ENCODE data around the gene HEPH.

DNA sequence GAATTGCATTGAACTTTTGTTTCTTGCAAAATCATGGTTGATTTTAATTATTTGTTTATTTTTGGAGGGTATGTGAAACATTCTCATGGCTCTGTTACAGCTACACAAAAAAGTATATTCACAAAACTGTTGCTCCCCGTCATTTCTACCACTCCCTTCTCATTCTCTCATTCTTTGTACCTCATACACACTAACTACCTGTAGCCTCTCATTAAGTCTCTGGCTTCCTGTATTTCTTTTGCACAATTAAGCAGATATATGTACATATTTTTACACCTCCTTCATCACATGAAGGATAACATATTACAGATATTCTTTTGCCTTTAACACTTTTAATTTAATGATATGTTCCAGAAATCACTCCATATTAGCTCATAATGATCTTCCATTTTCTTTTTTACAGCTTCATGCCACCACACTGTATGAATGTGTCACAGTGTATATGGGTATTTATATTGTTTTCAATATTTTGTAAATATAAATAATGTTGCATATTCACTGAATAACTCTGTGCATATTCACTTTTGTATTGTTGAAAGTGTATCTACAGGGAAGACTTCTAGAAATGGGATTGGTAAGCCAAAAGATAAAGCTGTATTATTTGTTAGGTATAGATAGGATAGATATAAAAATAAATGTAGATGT, 204.6 kb upstream of the SPIN4 start:
- PRO-cap, result no peak
- RAMPAGE, long total RNA, 3 experiments, result no peak in any of the 3 experiments

DNA sequence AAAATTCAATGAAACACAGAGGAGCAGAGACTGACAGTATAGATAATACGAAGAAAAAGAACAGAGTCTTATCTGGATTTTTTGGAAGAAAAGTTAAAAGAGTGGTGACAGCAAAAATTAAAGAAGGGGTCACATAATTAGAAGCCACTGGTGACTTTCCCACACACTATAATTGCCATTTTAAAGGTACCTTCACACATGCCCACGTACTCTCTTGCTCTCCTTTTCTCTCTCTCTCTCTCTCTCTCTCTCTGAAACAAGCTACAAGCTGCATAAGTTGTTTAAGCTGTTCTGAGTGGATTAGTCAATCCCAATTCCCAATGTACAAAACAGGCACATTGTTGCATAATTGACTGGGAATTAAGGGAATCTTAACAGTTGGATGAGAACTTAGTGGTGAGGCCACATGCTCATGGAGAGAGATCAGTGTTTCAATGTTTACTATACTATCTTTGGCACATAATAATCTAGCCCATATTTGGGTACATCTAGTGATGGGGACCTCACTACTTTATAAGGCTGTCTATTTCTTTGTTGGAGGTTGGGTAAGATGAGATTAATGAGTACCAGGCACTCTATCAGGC, 123.4 kb downstream of the ARHGEF9 start:
- PRO-cap, result no peak
- RAMPAGE, long total RNA, 3 experiments, result no peak in any of the 3 experiments

GRCh38 chrX:64192009-64192826, 13.3 kb downstream of the AMER1 start:
- PRO-cap, result no peak
- RAMPAGE, long total RNA, 3 experiments, result no peak in any of the 3 experiments

GRCh38 chrX:64370141-64370504, 25.1 kb downstream of the MTMR8 start:
- PRO-cap, result no peak
- RAMPAGE, long total RNA, 3 experiments, result no peak in any of the 3 experiments

GRCh38 chrX:65581787-65582471, 47.3 kb upstream of the LAS1L start:
- PRO-cap, result no peak
- RAMPAGE, long total RNA, 3 experiments, result no peak in any of the 3 experiments

- PRO-cap, result unidirectional peak, minus-strand start at chrX:65601319
- RAMPAGE, long total RNA, 3 experiments, result no peak in any of the 3 experiments
Measured at GRCh38 chrX:65601156-65601447, 66.4 kb upstream of the MSN start.

- PRO-cap, result no peak
- RAMPAGE, long total RNA, 3 experiments, result no peak in any of the 3 experiments
Measured at GRCh38 chrX:65643016-65643959, 24.2 kb upstream of the MSN start.

GRCh38 chrX:65668453-65669618, 1.4 kb downstream of the MSN start:
- PRO-cap, result bidirectional peak, plus-strand start at chrX:65668811, minus-strand start at chrX:65668663; unidirectional peak, minus-strand start at chrX:65669149
- RAMPAGE, long total RNA, 3 experiments, result no peak in any of the 3 experiments

- PRO-cap, result no peak
- RAMPAGE, long total RNA, 3 experiments, result no peak in any of the 3 experiments
Measured at GRCh38 chrX:65679534-65680213, 12.2 kb downstream of the MSN start.

- PRO-cap, result no peak
- RAMPAGE, long total RNA, 3 experiments, result no peak in any of the 3 experiments
Measured at GRCh38 chrX:65697119-65697633, 29.7 kb downstream of the MSN start.

- PRO-cap, result no peak
- RAMPAGE, long total RNA, 3 experiments, result no peak in any of the 3 experiments
Measured at GRCh38 chrX:65735069-65735613, 67.7 kb downstream of the MSN start.

- PRO-cap, result no peak
- RAMPAGE, long total RNA, 3 experiments, result no peak in any of the 3 experiments
Measured at GRCh38 chrX:66163489-66164498, at the start of gene HEPH. Gene HEPH, plus strand, starts transcription at chrX:66164247.

GRCh38 chrX:66633425-66633882, 5.4 kb downstream of the EDA2R start:
- PRO-cap, result no peak
- RAMPAGE, long total RNA, 3 experiments, result no peak in any of the 3 experiments

DNA sequence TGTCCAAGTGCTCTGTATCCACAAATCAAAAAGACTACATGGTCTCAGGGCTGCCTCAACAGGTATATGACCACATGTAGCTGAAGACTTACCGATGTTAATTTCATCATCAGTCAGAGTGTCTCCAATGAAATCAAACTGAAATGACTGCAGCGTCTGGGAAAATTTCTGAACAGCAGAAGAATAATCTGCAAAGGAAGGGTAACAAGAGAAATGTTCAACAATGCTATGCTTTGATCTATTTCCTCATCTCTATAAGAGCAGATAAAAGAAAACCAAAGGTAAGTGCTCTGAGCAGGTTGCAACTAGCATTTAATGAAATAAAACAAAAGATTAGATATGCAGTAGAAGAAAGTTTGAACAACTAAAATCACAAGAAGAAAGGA, 134.4 kb downstream of the OPHN1 start:
- PRO-cap, result no peak
- RAMPAGE, long total RNA, 3 experiments, result no peak in any of the 3 experiments

- PRO-cap, result no peak
- RAMPAGE, long total RNA, 3 experiments, result no peak in any of the 3 experiments
Measured at GRCh38 chrX:68488872-68489125, 10.1 kb upstream of the YIPF6 start.

GRCh38 chrX:68499555-68499929, 691 bp downstream of the YIPF6 start:
- PRO-cap, result no peak
- RAMPAGE, long total RNA, 3 experiments, result no peak in any of the 3 experiments

DNA sequence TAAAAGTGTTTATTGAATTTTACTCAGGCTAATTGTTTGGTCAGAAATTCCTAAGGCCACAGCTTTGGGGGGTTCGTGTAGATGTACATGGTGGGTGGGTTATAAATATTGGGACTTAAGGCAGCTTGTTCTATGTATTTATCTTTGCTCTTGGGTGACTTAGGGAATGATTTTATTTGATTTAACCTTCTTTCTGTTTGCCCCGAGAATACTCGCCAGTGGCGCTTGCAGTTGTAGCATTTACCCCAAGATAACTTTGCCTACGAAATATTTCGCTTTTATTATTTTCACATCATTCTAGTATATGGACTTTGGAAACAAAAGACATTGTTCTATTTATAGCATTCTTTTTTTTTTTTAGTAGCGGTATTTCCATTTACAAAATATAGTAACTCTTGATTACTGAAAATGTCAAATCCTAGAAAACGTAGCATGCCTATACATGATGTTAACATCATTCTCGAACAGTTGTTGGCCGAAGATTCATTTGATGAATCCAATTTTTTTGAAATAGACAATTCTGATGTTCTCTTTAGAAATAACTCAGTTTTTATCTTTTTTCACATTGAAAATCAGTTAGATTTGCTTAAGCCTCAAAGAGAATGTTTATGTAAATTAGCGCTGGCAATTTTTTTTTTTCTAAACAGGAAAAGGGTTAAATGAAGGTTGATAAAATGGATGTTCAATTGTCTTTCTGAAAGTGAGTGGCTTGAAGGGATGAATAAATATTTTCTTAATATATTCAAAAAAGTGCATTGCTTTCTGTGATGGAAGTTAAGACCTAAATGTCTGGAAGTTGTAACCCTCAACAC, 35.3 kb downstream of the YIPF6 start:
- PRO-cap, result no peak
- RAMPAGE, long total RNA, 3 experiments, result no peak in any of the 3 experiments

GRCh38 chrX:68708818-68709419, 61.5 kb downstream of the STARD8 start:
- PRO-cap, result no peak
- RAMPAGE, long total RNA, 3 experiments, result no peak in any of the 3 experiments

DNA sequence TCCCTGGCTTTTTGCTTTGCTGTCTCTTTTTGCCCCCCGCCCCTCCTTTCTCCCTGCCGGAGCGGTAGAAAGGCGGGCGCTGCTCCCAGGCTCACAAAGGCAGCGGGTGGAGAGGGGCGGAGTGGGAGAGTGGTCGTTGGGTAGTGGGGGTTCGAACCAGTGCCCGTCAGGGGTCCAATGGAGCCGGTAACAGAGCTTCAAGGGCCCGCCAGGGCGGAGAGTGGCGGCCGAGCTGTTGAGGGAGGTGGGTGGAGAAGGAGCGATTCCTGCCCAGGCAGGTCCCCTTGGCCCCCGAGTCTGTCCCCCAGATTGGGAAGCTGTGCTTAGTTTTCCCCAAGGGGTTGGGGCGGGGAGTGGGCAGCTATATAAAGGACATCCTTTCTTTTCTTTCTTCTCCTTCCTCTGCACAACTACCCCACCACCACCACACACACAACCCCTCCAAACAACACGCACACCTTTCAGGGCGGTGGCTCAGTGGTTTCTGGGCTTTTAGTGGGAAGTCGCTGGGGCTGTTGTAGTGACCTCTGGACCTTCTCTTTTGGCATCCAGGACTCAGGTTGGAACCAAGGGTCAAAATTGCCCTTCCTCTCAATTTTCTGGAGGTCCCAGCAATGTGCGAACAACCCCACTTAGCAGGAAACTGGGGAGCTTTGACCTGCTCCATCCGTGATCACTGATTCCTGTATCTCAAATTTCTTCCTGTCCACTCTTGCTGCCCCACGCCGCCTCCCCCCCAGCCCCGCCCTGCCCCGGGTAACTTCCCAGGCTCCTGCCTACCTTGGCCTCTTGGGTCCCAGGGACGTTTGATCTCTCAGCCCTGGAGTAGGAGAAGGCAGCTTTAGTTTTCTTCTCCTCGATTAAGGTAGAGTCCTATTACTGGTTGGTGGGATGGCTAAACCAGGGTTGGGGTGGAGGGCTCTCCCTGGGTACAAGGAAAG, 1.9 kb downstream of the EFNB1 start:
- PRO-cap, result no peak
- RAMPAGE, long total RNA, 3 experiments, result no peak in any of the 3 experiments

DNA sequence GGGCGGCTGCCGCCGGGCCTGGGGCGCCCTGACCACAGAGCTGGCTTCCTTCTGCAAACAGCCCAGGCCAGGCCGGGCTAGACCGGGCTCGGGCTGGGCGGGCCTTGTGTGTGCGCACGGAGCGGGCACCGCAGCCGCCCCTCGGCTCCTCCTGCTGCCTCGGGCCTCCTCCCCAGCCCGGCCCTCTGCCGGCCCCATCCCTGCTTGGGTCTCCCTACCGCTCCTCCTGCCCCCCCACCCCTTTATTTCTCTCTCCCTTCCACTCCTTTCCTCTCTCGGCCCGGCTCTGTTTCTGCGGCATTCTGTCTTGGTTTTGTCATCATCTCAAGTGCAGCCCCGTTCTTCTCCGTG, 83.4 kb downstream of the EFNB1 start:
- PRO-cap, result no peak
- RAMPAGE, long total RNA, 3 experiments, result no peak in any of the 3 experiments